SJSA1 (cell line): ENCODE results near the gene UBALD1.

DNA sequence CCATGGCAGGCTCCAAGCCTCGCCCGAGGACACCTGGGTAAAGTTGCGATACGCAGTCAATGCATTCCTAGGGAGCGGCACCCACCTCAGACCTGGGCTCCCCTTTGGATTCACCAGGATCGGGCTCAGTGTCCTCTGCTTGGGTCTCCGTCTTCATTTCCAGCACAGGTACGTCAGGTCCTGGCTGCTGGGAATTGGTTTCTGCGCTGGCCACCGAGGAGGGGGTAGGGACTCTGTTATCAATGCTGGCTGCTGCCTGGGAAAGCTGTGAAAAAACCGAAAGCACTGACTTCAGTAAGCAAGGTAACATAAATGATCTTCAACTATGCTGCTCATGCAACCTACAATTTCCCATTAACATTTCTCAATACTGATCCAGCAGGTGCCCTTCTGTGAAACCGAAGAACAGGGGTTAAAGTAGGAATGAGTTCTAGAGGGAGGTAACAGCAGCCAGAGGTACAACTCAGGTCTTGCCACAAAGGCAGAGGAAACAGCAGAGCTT, 51.8 kb upstream of the TRAP1 start:
- RAMPAGE, long total RNA: no peak

- RAMPAGE, long total RNA: no peak
Measured at GRCh38 chr16:3824470-3825071, 55.9 kb downstream of the CREBBP start.

- RAMPAGE, long total RNA: no peak
Measured at GRCh38 chr16:3998956-3999272, 117.3 kb downstream of the ADCY9 start.

GRCh38 chr16:4067697-4067968, 48.6 kb downstream of the ADCY9 start:
- RAMPAGE, long total RNA: no peak

DNA sequence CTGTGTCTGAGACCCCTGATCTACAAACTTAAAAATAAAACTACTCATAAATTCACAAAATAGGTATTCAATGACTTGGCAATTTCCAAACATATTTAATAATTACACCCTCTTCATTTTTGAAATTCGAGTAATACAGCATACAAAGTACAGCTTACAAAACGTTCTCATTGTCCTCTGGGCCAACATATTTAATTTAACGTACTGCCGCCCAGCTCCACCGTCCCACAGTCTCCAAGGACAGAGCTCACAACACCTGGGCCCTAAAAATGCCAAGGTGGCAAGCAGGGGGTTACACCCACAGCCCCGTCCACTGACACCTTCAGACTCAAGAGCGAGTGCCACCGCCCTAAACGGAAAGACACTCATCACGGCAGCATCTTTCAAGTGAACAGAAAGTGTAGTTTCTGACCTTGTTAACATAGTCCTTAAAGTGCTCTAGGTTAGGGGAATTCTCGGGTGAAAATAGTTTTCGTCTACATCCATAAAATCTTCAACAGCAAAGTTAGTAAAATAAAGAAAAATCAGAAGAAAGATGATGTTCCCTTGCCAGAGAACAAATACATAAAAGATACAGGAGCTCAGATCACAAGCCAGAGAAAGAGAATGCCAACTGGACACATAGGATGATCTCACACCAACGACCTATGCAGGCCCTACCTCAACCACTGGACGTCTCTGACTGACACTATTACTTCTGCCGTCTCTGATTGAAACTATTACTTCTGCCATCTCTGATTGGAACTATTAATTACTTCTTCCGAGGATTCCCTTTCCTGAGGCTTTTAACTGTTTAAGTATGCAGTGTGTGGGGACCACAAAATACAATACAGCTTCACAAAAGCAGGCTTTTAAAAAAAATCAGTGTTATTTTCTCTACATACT, 4.1 kb downstream of the ADCY9 start:
- RAMPAGE, long total RNA: no peak

DNA sequence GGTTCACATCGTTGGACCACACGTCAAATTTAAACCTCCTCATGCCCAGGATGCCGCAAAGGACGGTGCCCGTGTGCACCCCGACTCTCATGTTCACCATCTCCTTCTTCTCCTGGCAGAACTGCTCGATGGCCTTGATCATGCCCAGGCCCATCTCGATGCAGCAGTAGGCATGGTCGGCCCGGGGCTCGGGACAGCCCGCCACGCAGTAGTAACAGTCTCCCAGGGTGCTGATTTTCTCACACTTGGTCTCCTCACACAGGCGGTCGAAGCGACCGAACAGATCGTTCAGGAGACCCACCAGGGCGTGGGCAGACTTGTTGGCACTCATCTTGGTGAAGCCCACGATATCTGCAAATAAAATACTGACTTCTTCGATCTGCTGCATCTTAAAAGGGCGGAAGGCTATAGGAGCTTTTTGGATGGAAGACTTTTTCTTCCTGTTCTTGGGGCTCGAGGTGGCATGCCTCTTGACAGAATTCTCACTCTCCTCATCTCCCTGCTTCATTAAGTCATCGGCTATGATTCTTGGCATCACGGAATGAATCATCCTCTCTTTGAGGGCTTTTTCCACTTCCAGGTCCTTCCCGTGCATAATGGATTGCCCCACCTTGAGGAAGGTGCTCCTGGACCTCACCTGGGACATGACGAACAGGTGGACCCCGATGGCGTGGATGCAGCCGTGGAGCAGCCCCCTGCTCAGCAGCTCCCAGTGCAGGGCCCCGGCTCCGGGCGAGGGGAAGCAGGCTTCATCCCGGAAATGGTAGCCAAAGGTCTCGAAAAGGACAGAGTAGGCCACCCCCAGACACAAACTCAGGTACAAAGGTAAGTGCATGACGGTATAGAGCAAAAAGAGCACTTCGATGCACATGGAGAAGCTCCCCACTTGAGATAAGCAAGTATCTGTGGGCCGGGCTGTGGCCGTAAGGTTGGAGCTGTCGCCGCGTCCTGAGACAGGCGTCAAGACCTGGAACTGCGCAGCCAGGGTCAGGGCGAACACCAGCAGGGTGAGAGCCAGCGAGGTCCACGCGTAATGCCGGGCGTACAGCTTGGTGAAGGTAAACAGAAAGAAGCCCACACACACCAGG, 2.0 kb downstream of the ADCY9 start:
- RAMPAGE, long total RNA: no peak

DNA sequence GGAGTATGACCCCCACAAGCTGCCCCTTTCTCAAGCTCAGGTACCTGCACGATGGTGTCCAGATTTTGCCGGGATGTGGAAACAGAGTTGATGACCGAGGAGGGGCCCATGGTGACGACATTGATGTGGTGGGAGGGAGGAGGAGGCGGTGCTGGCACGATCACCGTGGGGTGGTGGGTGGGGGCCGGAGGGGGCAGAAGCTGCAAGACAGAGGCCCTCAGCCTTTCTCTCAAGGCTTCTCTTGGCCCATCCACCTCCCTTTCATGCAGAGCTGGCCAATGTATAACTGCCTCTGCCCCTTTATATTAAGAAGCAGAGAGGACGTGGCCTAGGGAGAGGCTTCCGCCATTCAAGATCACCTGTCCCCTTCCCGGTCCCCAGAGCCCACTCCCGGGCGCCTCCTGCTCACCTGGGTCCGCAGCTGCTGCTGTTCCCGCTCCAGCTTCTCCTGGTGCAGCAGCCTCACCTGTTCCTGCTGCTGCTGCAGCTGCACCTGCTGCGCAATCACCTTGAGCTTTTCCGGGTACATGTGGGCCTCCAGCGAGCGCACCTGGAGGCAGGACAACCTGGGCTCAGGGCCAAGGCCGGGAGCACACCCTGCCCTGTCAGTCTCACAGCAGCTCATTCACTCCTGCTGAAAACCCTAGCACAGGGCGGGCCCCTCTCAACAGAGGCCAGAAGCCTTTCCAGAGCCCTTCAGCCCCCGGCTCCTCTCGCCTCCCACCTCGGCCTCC, 12.6 kb downstream of the TFAP4 start:
- RAMPAGE, long total RNA: no peak

DNA sequence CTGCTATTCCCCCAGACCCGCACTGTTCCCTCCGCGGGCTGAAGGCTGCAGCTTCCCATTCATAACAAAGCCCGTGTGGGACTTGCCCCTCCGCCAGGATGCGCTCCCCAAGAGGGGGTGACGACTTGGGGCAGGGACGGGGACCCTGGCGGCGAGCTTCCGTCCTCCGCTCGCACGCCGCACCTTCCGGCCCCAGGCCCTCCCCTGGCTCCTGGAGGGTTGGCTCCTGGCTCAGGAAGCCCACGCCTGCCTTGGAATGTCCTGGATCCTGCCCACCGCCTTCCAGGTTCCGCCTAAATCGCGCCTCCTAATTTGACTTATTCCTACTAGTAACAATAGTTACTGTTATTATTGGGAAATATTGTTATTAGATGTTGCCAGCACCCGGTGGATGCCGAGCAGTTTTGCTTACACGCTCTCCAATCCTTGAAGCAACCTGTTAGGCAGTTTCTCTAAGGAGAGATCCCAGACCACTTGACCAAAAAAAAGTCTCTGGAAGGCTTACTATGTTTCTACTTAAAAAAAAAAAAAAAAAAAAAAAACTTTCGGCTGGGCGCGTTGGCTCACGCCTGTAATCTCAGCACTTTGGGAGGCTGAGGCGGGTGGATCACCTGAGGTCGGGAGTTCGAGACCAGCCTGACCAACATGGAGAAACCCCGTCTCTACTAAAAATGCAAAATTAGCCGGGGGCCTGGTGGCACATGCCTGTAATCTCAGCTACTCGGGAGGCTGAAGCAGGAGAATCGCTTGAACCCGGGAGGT, 1.2 kb upstream of the TFAP4 start:
- RAMPAGE, long total RNA: no peak

GRCh38 chr16:4327677-4328813, 12.2 kb downstream of the GLIS2 start:
- RAMPAGE, long total RNA: no peak

DNA sequence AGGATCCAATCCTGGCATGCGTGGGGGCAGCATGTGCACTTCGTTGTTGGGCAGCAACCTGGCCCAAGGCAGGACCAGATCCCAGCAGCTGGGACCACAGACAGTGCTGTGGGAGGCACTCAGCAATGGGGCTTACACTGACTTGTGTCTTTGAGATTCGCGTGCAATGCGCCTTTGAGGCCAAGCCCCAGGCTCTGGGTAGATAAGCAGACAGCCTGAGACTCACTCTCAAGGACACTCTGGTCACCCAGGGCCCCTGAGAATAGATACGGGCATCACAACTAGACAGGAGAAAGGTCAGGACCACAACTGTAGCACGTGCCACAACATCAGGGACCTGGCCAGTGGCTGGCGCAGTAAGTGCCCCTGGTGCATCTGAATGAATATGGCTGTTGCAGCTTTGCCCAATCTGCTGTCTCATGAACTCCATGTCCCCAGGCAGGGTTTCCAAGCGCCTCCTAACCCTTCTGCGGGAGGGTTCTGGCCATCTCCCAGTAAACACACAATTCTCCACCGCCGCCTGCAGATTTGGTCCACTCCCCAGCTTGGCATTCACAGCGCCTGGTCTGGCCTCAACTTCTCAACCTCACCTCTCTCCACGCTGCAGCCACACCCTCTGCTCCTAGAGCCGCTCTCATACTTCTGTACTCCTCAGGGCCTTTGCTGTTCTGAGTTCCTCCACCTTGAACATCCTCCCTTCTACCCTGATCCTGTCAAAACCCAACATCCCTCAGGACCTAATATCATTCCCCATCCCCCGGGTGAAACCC, 3.1 kb downstream of the PAM16 start:
- RAMPAGE, long total RNA: no peak

GRCh38 chr16:4378139-4378668, 6.6 kb downstream of the VASN start:
- RAMPAGE, long total RNA: no peak

DNA sequence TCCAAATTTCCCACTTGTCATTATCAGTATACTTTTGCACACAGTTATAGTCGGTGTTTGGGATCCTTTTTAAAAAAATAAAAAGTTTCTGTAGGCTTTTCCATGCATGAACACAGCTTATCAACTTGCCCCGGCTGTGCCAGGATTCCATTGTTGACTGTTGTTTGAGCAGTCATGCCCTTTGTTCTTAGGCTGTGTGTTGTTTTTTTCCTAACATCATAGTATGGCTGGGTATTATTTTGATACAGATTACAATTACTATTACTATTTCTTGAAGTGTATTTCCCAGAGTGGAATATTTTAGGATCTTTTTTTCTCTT, 25.0 kb downstream of the HMOX2 start:
- RAMPAGE, long total RNA: no peak

DNA sequence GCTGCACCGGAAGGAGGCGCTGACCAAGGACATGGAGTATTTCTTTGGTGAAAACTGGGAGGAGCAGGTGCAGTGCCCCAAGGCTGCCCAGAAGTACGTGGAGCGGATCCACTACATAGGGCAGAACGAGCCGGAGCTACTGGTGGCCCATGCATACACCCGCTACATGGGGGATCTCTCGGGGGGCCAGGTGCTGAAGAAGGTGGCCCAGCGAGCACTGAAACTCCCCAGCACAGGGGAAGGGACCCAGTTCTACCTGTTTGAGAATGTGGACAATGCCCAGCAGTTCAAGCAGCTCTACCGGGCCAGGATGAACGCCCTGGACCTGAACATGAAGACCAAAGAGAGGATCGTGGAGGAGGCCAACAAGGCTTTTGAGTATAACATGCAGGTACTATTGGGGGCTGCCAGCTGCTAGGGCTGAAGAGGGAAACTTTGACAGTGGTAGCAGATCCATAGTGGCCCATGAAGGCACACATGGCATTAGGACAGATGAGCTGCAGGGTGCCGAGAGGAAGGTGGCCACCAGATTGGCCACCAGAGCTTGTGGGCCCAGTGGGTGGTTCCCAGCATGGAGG, 30.7 kb downstream of the CDIP1 start:
- RAMPAGE, long total RNA: no peak

DNA sequence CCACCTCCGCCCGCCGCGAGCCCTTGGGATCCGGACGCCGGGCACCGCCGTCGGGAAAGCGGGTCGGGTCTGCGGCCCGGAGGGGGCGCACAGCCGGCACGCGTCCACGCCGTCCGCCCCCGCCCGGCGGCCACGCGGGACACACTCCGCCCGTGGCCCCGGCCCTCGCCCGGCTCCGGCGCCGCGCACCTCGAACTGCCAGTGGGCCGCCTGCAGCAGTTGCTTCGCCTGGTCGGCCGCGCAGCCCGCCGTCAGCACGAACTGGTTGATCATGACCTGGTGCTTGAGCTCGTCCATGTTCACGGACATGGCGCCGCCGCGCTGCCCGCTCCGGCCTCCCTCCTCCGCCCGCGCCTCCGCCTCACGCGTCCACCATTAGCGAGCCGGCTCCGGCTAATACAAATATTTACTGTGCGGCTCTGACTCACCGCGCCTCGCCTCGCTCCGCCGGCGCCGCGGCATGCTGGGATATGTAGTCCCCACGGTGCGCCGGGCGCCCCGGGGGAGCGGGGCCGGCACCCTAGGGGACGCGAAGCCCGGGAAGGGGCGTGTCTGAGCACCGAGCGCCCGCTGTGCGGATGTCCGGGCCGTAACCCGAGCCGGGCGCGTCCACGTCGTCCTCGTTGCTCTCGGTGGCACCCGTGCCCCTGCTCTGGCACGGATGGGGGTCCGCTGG, at the start of gene UBALD1:
Gene UBALD1 (minus strand): TSS at position 400 of the 676 bp plus-strand sequence.
- RAMPAGE, long total RNA: no peak

DNA sequence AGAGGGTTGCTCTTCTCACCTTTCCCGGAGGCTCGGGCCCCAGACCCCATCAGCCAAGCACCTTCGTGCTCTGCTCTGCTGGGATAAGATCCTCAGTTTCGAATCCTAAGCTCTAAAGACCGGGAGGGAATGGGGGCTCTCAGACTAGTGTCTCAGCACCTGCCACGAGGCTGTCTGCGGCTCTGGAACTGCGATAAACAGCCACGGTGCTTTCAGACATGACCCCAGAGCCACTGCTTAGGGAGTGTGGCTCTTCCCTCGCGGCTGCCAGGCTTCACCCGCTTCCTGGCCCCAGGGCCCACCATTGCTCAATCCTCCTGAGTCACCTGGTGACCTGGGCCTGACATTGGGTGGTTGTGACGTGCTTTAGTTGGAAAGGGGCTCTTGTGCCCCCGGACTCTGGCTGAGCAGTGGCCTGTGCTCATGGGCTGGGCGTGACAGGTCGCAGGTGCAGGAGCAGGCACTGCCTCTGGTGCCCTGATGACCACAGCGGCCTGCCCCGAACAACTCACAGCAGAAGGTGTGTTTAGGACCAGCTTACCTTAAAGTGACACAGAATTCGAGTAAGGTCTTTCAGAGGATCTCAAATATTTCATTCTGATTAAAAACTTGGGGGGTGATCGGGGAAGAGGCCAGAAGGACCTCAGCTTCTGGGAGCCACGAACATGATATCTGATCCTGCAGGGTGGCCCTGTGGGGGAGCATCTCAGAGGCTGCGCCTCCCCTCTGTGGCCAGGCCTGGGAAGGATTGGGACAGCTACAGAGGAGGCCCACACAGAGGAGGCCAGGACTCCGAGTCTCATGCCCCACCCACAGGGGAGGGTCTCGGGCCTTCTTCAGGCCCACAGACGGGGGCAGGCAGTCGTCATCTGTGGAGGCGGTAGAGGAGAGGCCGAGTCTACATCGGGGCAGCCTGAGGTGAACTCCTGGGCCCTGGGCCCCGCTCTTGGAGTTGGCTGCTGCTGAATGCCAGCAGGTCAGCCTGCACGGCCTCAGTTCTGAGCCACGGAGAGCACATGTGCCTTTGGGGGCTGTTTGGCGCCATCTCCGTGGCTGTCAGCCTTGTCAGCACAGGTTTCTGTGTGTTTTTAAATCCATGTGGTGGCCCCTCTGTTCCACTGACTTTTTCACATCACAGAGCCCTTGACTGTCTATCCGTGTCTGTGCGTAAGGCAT, 8.4 kb upstream of the NUDT16L1 start:
- RAMPAGE, long total RNA: no peak

GRCh38 chr16:4699145-4699767, 5.9 kb downstream of the NUDT16L1 start:
- RAMPAGE, long total RNA: no peak

- RAMPAGE, long total RNA: no peak
Measured at GRCh38 chr16:4796919-4797738, 2.0 kb downstream of the SMIM22 start.

GRCh38 chr16:4800319-4801401, 1.8 kb downstream of the ROGDI start:
- RAMPAGE, long total RNA: no peak

GRCh38 chr16:4832723-4832961, 14.4 kb downstream of the GLYR1 start:
- RAMPAGE, long total RNA: no peak

DNA sequence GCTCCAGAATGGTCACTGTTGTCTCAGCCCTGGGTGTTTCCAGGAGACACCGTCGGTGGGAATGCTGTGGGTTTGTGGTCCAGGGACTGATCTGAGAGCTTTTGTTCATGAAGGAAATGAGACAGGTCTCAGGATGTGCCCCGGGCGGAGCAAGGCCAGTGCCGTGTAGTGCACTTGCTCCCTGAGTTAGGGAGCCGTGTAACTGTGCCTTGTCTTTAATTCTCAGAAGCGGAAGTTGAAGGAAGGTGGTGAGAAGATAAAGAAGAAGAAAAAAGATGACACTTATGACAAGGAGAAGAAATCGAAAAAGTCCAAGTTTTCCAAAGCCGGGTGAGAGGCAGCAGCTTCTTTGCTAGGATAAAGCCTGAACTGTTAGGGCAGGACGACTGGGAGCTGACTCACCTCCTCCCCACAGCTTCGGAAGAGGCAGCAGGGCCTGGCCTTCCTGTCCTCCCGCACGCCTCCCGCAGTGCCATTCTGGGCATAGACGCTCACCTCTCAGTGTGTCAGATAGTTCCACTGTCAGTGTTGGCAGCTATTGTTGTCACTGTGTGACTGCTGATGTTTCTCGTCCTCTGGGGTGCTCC, 12.5 kb downstream of the UBN1 start:
- RAMPAGE, long total RNA: no peak